ENCODE data around the gene SLC39A10.

- PRO-cap: no peak
- RAMPAGE, long total RNA: no peak
Measured at GRCh38 chr2:190948513-190949185, 65.3 kb downstream of the STAT1 start.

DNA sequence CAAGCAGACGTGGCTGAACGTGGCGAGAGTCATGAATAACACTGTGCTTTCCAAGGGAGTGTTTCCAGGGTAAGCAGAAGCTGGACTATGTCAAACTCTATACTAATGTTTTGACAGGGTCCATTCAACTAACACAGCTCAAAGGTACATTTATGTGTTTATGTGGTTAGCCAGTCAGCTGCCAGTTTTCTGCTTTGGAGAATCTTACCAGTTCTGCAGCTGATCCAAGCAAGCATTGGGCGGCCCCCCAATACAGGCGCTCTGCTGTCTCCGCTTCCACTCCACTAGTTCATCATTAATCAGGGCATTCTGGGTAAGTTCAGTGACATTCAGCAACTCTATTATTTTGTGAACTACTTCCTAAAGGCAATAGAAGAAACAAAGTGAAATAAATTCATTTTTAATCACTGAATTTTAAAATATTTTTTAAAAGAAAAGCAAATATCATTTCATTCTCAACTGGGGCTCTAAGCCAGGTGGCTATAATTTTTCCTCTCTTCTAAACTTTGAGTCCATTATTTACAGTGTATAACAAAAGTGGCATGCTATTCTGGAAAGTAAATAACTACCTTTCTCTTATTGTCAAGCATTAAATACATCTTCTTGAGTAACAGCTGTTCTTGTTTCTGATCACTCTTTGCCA lies 16.2 kb downstream of the STAT1 start:
- PRO-cap: no peak
- RAMPAGE, long total RNA: no peak

GRCh38 chr2:191012321-191013086 lies 1.5 kb downstream of the STAT1 start:
- PRO-cap: no peak
- RAMPAGE, long total RNA: no peak

DNA sequence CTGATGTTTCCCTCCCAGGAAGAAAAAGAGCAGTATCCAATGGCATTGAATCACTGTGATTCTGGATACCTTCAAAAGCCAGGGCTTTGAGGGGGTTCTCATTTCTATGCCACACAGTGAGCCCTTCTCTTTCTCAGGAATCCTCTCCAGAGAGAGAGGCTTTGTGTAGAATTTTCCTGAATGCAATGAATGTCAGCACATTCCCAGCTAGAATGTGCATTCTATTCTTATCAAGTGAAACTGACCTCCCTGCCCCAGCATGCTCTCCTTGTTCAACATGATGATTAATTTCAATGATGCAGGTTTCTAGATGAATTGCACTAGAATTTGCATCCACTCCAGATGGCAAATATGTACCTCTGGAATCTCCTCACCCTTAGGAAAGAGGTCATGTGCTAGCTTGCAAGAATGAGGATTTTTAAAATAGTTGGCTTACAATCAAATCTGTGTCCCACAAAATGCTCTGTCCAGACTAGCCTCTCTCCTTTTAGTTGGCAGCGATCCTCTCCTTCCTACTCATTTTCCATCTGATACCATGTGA lies 20.8 kb upstream of the STAT4 start:
- PRO-cap: no peak
- RAMPAGE, long total RNA: no peak

DNA sequence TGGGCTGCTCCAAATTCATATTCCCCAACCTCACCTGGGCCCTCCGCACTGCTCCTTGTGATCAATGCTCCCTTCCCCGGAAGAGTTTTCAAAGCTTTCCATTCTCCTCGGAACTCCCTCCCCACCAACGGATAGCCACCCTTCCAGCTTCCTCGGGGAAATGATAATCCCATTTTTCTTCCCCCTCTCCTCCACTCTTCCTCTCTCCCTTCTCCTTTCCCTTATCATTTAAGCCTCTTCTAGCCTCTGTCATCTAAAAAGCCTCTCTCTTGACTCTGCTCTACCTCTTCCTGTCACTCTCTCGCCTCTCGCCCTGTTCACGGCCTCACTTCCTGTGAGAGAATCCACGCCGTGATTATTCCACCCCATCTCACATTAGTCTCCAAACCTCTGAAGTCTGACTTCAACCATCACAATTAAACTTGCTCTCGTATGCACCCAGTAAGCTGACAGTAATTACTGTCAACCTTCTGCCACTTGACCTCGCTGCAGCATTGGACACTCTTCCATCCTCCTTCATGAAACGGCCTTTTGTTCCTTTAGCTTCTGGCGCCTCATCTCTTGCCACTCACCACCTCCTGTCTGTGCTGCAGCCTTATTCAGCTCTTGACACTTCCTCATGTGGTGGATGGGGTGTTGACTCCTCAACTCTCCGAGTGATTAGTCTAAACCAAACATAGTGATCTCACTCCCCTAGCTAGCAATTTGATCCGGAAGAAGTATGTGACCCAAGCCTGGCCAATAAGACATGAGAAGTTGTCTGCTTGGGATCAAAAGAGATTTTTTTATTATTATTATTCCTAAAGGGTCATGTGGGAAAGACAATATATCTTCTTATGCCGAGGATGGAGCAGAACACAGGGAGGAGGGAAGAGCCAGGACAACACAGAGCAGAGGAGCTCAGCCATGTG lies 38.6 kb upstream of the MYO1B start:
- PRO-cap: no peak
- RAMPAGE, long total RNA: no peak

- PRO-cap: no peak
- RAMPAGE, long total RNA: no peak
Measured at GRCh38 chr2:191233995-191234194, 11.3 kb upstream of the MYO1B start.

DNA sequence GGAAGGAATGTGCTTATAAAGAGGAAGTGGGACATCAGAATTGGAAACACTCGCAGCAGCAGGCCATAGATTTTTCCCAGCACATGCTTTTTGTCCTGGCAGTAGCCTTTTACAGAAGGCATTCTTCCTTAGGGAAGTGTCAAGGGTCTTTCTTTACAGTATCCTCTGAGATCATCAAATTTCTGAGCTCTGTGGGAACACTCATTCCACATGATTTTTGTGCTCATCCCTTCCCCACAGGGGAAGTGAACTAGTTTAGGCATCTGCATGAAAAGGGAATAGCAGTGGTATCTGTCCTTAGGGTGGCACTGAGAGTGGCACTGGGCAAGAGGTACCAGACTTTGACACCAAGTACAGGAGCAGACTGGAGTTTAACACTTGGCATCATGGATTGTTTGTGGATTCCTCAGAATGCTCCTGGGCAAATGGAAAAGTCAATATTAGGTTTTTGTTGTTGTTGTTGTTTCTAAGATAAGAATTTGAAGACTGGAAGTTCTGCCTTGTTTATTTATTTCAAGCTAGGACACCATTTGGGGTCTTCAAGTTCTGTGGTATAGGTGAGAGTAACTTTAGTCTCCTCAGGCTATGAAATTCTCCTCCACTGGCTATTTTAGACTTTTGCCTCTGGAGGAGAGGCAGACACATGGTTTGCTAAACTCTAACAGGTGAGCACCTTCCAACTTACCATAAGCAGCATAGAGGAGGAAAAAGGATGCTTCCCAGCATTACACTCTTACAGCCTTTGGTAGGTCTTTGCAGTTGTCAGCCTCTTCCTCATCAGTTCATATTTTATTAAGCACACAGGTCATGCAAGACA lies 4.2 kb downstream of the MYO1B start:
- PRO-cap: no peak
- RAMPAGE, long total RNA: no peak

DNA sequence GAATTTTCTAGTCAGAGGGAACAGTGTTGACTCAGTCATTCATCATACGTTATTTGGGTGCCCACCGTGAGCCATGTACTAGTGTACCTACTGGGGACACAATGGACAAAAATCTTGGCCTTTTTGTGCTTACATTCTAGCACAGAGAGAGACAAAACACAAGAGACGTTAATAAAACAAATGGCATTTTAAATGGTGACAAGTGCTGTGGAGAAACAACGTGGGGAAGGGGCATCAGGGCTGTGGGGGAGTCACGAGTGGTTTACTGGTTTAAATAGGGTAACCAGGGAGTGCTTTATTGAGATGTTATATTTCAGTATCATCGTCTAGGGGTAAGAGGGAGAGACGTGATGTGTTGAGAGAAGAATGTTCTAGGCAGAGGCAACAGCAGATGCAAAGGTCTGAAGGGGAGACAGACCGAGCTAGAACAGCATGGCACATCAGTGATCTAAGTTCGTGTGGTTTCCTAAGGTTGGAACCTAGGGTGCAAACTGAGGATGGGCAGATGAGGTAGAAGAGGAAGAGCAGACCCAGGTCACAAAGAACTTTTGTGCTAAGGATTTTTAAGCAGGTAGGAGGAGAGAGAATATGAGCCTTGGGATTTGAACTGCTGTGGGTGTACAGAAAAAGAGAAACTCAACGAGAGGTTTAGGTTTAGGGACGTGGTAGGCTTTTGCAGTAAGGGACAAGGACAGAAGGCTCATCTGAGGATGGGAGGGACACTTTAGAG lies 60.9 kb downstream of the MYO1B start:
- PRO-cap: no peak
- RAMPAGE, long total RNA: no peak

DNA sequence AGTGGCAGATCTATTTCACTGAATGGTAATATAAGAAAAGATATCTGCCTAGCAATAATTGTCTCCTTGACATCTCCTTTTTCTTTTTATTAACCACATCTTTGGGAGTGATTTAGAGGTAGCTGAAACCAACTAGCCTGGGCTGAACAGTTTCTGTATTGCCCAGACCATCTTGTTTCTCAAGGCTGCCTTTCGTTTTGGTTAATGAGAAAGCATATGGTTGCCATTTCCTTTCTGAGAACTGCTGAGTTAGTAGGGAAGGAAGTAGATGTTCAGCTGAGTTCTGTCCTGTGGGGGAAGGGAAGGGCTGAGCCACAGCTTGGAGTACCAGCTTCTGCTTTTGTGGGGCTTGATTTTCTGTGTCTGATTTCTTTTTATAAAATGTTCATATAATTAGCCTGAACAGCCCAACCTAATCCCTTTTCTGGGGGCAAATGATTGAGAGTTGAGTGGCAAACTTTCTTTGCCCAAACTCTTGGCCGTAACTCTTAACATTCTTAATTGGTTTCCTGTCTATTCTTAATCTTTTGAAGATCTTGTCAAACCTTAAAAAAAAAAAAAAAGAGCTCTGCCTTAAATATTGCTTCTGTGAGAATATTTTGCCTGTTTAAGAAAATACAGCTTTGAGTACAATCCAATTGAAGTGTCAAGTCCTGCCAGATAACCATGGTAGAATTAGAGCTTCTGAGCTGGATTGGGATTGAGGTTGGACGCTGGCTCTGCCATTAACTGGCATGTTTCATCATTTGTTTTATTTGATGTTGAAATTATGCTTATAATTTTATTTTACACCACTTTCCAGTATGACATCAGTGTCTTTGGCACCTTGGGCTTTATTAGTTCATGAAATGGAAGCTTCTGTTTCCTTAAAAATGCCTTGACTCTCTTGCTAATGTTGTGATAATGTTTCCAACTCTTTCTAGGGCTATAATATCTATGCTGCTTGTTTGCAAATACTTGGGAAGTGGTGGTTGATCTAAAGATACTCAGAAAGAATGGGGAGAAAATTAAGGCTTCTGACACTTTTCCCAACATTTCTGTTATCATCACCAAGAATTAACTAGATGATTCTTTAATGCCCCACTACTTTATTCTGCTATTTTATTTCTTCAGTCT lies 1.8 kb upstream of the NABP1 start:
- PRO-cap: no peak
- RAMPAGE, long total RNA: no peak

- PRO-cap: no peak
- RAMPAGE, long total RNA: no peak
Measured at GRCh38 chr2:191677992-191678070, 105 bp upstream of the NABP1 start.

GRCh38 chr2:191679142-191679490 lies 1.2 kb downstream of the NABP1 start:
- PRO-cap: no peak
- RAMPAGE, long total RNA: no peak

GRCh38 chr2:191692351-191693565 lies 14.8 kb downstream of the NABP1 start:
- PRO-cap: no peak
- RAMPAGE, long total RNA: no peak

- PRO-cap: no peak
- RAMPAGE, long total RNA: no peak
Measured at GRCh38 chr2:191835480-191835865, 11.4 kb downstream of the CAVIN2 start.

DNA sequence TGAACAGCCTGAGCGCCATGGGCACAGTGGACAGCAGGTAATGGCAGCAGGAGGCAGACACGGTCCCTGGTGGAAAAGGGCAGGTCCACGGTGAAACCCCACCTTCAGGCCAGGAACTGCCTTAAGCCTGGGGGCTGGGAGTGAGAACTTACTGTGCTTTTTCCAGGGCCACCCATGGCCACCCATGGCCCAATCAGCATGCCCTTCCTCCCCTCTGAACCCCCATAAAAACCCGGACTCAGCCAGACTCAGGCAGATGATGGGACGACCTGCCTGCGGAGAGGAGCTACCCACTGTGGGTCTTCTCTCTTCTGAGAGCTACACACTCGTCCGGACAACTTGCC lies 633.5 kb upstream of the TMEFF2 start:
- PRO-cap: no peak
- RAMPAGE, long total RNA: no peak

- PRO-cap: no peak
- RAMPAGE, long total RNA: no peak
Measured at GRCh38 chr2:195471151-195471713, 185.8 kb upstream of the SLC39A10 start.

DNA sequence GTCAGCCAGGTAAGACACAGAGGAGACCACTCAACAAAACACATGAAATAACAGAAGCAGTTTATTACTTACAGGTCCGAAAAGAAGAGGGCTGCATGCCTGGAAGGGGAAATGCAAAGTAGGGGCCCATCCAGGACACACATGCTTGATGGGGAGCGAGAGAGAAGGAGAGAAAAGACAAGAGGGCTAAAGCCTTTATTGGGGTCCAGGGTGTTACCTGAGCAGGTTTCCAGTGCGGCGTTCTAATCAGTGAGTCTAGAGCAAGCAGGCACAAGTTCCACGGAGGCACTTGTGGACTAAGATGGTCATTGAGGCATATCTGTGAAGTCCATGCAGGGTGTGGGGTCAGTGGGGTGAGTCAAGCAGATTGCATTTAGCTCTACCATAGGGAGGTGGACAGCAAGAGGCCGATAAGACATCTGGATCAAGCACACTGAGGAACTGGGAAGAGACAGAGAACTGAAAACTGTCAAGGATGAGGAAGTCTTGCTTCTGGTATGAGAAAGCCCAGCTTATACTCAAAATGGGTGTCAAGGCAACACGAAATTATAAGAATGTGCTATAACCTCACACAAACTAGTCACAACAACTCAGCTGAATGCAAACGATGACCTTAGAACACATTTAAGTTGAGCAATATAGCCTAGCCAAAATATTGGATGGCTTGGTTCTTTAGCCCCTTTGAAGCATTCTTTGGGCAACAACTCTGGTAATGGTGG lies 61.2 kb upstream of the SLC39A10 start:
- PRO-cap: no peak
- RAMPAGE, long total RNA: no peak

GRCh38 chr2:195656509-195657409 lies at the start of gene SLC39A10:
TSS of gene SLC39A10 (plus strand) at chr2:195657226.
- PRO-cap: unidirectional peak, minus-strand start at chr2:195656862; bidirectional peak, plus-strand start at chr2:195657321, minus-strand start at chr2:195657038
- RAMPAGE, long total RNA: no peak

GRCh38 chr2:195662695-195663809 lies 6.0 kb downstream of the SLC39A10 start:
- PRO-cap: no peak
- RAMPAGE, long total RNA: no peak

DNA sequence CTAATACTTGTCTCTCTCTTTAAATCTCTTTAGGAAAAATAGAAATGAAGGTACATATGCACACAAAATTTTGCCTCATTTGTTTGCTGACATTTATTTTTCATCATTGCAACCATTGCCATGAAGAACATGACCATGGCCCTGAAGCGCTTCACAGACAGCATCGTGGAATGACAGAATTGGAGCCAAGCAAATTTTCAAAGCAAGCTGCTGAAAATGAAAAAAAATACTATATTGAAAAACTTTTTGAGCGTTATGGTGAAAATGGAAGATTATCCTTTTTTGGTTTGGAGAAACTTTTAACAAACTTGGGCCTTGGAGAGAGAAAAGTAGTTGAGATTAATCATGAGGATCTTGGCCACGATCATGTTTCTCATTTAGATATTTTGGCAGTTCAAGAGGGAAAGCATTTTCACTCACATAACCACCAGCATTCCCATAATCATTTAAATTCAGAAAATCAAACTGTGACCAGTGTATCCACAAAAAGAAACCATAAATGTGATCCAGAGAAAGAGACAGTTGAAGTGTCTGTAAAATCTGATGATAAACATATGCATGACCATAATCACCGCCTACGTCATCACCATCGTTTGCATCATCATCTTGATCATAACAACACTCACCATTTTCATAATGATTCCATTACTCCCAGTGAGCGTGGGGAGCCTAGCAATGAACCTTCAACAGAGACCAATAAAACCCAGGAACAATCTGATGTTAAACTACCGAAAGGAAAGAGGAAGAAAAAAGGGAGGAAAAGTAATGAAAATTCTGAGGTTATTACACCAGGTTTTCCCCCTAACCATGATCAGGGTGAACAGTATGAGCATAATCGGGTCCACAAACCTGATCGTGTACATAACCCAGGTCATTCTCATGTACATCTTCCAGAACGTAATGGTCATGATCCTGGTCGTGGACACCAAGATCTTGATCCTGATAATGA lies 23.2 kb downstream of the SLC39A10 start:
- PRO-cap: no peak
- RAMPAGE, long total RNA: no peak

DNA sequence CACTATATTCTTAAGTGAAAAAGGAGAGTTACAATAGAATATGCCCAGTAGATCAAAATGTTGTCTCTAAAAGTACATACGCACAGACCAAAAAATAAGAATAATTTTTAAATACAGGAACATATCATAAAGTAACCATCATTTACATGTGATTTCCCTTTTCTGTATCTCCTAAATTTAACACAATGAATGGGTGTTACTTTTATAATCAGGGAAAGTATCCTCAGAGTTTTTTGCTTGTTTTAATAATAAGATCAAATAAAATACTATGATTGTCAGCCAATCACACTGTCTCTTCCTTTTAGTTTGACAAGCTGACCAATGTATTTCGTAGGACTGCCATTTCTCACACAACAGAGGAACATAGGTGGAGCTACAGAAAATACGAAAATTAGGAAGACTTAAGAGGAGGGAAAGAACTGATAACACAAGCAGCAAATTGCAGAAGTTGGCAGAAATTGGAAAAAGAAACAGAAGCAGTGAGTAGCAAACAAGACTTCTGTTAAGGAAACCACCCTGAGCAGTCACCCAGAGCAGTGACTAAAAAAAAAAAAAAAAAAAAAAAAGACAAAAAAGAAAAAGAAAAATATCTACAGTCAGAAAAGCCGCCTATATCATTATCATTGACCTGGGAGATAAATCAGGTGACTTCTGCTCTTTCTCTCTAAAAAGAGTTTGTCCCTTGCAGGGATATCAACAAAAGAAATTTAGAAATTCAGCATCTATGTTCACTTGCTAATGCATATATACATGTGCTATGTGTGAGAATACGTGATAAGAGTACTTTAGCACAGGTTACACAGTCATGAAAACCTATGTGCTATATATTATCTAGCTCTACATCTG lies 21.5 kb downstream of the STK17B start:
- PRO-cap: no peak
- RAMPAGE, long total RNA: no peak

All from OCI-LY7 (cell line).